Vermiform appendix (tissue), 1 donor: ENCODE measurements around a stretch of chr19.

DNA sequence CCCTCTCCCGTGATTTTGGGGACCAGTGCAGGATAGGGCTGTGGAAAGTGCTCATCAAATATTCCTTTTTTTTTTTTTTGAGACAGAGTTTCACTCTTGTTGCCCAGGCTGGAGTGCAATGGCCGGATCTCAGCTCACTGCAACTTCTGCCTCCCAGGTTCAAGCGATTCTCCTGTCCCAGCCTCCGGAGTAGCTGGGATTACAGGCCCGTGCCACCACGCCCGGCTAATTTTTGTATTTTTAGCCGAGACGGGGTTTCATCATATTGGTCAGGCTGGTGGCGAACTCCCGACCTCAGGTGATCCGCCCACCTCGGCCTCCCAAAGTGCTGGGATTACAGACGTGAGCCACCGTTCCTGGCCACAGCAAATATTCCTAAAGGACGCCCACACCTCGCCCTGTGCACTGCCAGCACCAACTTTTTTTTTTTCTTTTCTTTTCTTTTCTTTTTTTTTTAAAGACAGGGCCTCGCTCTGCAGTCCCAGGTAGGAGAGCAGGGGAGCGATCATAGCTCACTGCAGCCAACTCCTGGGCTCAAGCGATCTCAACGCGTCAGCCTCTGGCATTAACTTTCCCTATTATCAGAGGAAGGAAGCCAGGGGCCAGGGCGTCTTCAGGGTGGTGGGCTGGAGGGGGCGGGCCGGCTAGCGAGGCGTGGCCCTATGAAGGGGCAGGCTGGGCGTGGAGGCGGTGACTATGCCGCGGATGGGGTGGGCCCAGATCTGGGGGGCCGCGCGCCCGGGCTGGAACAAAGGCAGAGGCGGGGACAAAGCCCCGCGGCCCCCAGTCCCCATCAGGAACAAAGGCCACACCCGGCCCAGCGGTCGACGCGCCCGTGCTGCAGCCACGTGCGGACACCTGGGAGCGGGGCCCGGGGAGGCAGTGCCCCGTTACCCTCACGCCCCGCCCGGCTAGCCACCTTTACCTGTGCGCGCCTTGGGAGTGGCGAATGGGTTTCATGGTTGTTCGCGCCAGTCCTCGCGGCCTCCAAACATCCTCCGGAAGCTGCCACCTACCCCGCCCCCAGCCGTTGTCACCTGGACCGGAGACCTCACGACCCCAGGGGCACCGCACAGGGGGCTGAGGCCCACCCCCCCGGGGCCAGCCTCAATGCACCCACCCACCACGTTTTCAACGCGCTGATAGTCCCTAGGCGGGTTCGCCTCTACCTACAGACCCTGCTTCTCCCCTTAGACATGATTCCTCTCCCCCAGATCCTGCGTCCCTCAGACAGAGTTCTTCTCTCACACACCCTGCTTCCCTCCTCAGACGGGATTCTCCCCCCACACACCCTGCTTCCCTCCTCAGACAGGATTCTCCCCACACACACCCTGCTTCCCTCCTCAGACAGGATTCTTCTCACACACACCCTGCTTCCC is 5.6 kb upstream of the TRIM28 start:
- PRO-cap: no peak

- PRO-cap: no peak
Observed at GRCh38 chr19:58546194-58547286, 2.7 kb downstream of the TRIM28 start.

DNA sequence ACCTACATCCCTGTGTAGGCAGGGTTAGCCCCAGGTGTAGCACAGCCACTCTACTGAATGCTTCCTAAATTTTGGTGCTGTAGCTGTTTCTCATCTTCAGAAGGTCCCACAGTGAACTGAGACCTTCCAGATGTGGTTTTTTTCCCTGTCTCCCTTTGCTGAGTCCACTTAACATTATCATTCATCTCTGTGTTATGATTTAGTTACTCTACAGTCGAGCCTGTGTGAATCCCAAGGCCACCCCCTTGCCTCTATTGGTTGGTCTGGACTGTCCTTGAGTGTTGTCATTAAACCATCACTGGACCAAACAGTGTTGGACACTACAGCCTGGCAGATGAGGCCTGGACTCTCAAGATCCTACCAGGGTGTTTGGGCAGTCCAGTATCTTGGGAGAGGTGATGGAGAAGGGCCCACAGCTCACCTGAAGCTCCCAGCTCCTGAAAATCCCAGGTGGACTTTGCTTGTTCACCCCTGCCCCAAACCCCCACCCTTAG is 3.9 kb downstream of the CHMP2A start:
- PRO-cap: no peak

DNA sequence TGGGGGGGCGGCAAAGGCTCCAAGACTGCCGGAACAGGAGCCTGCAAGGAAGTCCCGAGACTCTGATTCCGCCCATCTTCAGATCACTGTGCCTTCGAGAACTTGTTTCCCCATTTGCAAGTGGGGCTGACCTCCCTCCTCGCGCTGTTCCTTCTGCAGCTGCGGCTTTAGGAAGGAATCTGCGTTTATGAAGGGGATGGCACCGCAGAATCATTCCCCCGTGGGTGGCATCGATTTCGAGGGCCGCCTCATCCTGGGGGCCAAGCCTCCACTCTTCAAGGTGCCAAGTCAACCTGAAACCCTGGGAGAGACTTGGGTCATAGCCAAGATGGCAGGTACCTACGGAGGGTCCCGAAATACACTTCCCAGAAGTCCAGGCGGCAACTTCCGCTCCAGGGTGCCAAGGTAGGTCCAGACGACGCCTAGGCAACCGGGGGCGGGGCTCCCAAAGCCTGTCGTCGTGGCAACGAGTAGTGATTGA is 676 bp downstream of the MZF1 start:
- PRO-cap: no peak